Metastatic Lung Carcinoma in the Adrenal Gland (tissue), 1 donor: ENCODE data around the gene HTR5A.

DNA sequence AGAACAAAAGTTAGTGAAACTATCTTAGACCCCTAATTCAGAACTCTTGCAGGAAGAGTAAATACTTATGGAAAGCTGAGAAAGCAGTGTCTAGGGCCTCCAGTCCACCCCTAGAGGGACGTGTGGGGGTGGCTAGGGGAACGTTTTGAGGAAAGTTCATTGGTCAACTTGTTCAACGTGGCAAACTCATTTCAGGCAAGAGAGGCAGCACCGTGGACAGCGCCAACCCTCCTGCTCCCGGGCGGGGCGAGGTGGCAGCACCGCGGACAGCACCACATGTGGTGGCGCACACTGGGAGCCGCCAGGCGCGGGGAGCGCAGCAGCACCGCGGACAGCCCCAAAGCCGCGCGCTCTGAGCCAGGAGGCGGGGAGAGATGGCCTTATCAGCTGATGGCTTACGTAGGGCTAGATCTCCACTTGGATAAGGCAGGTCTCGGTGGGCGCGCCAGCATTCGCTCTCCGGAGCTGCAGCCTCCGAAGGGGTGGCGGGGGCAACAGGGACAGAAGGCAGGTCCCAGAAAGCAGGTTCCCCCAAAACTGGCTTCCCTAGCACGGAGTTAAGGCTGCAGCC, at the start of gene HTR5A:
HTR5A (plus strand) TSS at position 448 of the 571 bp plus-strand sequence.
- PRO-cap: no peak

- PRO-cap: unidirectional peak, minus-strand start at chr7:155206381
Observed at GRCh38 chr7:155206147-155207286, 91.2 kb upstream of the INSIG1 start.

- PRO-cap: no peak
Observed at GRCh38 chr7:155295578-155296021, 2.1 kb upstream of the INSIG1 start.

- PRO-cap: no peak
Observed at GRCh38 chr7:155304416-155304837, 6.7 kb downstream of the INSIG1 start.

GRCh38 chr7:155344720-155345409, 47.2 kb downstream of the INSIG1 start:
- PRO-cap: no peak

DNA sequence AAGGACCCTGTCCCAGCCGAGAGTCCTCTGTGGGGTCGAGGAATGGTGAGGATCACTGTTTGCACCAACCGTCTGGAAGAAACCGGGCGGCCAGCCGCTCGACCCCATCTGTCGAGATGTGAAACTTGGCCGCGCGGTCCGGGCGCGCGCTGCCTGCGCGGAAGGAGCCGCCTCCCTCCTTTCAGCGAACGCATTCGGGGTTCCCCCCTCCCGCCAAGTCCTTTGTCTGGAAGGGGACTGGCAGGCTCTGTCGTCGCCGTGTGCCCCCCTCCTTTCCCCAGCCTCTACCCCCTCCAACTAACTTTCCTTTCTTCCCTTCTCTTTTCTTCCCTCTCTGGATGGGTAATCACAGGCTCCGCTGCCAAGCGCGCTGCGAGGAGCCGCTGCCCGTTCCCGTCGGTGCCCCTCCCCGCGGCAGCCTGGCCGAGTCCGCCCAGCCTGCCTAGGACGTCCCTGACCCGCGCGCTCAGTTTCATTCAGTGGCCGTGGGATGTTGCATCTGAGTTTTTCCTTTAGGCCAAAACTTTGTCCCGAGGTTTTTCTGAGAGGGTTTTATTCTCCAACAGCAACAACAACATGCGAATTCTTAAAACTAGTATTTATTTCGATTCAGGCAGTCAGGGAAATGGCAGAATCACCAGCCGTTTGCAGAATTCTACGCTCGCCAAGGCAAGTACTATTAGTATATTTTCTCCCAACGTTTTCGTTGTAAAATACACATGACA, 10.5 kb downstream of the EN2 start:
- PRO-cap: no peak

GRCh38 chr7:155509217-155509796, 37.1 kb downstream of the CNPY1 start:
- PRO-cap: no peak

- PRO-cap: no peak
Observed at GRCh38 chr7:155649614-155650344, 5.3 kb downstream of the RBM33 start.

- PRO-cap: no peak
Observed at GRCh38 chr7:155730077-155730771, 82.0 kb downstream of the SHH start.

- PRO-cap: no peak
Observed at GRCh38 chr7:155768259-155768589, 44.0 kb downstream of the SHH start.

DNA sequence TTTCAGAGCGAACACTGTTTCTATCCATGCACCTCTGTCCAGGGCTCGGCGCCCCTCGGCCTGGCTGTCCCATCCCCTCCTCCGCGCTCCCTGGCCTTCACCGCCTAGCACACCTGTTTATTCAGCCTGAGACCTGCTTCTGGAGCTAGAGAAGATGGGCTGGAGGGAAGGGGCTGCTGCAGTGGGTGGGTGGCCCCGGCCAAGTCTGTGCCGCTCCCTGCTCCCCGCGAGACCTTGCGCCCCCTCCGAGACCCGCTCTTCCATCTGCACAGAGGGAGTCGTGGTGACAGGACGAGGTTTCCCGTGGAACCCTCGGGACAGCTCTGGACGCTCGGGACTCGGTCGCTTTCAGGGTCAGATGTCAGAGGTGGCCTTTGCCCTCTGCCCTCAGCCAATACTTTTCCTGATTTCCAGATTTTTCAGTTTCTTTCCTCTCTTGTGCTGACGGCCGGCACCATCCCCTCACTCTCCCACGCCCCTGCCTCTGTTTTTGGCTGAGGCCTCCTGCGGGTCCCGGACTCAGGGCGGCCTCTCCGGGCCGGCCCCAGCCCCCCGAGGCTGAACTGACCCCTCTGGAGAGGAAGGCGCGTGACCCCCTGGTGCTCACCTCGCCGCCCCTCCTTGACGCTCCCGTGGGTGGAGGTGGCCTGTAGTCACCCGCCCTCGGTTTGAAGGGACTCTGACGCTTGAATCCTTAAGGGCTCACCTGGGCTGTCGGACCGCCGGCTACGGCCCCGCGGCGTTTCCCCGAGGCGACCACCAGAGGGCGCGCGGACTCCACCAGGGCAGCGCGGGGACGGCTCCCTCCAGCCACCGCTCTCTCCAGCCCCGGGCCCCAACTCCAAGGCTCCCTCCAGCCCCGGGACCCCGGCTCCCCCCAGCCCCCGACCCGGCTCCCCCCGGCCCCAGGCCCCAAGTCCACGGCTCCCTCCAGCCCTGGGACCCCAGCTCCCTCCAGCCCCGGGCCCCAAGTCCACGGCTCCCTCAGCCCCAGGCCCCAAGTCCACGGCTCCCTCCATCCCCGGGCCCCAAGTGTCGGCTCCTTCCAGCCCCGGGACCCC, 15.6 kb downstream of the SHH start:
- PRO-cap: no peak

DNA sequence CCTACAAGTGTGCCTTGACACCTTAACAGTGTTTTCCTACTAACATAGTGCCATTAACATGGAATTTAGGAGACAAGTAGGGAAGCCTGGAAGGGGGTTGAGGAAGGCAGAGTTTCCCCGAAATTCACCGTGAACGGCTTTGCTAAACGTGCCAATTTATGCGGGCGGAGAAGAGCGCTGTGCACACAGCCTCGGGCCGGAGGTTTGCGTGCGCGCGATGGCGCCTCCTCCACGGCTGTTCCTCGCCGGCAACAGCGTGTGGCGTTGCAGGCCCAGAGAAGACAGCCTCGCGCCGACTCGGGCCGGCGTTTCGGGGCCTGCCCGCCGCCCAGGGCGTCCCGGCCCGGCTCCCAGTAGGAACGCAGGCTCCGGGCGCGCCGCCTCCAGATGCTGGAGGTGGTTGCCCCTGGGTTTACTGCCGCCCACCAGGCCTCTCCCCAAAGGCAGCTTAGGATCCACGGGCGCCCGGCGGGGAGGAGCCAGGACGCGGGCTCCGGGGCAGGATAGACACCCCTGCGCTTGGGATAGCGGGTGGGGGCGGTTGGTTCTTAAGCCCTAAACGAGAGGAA, 6.8 kb downstream of the SHH start:
- PRO-cap: no peak

GRCh38 chr7:155809355-155809596, 3.0 kb downstream of the SHH start:
- PRO-cap: bidirectional peak, plus-strand start at chr7:155809486, minus-strand start at chr7:155809421

DNA sequence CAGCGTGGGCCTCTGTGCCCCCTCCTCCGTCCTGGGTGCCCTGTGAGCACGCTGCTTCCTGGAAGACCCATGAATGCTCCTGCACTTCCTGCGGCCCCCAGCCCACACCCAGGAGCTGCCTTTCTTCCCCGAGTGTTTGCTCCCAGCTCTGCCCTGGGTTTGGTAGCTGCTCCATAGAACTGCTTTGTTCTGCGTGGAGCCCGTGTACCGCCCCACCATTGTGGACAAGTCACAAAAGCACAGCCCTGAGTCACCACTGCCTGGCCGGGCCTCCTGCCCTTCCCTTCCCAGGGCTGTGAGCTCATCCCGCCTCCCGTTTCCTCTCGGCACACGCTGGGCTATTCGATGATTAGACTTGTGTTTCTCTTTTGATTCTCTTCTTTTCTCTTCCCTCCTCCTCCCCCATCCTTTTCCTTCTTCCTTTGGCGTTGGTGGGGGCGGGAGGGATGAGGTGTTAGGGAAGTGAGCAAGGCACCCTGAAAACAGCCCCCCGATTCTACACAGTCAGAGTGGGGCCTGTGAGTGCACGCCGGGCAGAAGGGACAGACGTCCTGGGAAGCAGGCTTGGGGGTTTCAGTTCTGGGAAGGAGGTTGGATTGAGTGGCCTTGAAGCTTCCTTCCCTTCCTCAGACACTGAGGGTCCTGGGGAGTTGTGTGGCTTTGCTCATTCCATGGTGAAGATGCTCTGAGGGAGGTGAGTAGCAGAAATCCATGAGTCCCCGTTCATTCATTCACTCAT, 73.4 kb upstream of the SHH start:
- PRO-cap: no peak

DNA sequence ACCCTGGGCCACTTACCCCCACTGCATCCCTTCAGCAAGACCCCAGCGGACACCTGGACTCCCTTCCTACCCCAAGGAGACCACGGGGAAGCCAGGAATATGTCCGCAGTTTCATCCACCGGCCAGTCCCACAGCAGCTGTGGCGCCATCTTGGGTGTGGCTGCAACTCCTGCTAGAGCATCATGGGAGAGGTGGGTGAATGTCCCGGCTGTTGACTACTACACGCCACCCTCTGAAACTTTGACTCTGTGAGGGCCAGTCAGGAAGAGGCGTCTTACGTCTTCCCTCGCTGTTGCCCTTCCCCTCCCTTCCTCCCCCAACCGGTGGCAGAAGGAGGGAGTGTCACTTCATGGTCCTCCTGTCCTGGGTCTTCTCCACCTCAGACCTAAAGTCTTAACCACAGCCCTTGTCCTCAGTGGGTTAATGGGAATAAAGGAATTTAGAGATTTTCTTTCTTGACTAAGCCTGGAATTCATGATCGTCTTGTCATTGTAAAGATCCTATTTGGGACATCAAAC, 238.2 kb upstream of the RNF32 start:
- PRO-cap: no peak

GRCh38 chr7:156895153-156895857, 2.3 kb upstream of the LMBR1 start:
- PRO-cap: no peak

DNA sequence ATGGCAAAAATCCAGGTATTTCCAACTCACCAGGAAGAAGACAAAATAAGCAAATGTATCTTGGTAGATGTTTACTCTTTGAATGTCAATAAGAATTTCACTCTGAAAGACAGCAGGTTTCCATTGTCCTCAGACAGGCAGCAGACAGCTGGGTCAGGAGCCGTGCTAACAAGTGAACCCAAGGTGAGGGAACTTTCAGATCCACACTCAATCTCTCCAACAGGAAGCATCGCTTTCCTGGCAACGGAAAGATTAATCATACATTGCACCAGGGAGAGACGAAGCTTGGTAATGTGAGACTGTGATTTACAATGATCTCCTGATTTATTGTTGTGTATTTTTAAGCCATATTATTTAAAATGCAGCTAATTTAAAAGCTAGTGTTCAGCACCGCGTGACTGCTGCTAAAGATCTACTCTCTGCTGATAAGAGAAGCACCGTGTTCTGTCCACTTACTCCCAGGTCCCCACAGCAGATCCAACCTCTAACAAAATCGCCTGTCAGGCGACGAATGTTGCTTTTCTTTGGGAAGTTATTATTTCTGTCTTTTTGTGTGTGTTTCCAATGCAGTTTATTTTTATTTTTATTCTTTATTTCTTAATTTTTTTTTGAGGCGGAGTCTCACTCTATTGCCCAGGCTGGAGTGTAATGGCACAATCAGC, 17.4 kb upstream of the NOM1 start:
- PRO-cap: no peak

DNA sequence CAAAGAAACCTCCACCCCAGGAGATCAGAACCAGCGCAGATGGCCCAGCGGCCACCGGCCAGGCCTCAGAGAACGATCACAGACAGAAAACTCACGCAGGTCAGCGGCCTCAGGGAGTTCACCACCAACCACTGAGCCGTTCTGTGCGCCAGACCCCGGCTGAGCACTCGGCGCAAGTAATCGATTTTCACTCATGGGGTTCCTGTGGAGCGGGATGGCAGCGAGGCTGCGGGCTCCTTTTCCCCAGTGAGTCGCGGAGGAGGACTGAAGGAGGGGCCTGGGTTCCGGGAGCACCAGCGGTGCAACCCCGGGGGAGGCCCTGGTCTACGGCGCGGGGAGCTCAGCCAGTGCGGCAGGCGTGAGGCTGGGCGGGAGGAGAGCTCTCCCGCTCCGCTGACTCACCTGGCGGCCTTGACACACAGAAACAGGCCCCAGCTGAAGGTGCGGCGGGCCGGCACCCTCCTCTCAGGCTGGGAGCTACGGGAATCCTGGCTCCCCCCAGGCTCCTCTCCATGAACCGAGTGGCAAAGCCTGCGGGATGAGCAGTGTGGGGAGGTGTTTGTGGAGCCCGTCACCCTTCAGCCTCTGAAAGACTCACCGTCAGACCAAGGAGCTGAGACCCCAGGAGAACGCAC, 6.9 kb upstream of the NOM1 start:
- PRO-cap: no peak

- PRO-cap: bidirectional peak, plus-strand start at chr7:156949004, minus-strand start at chr7:156949003
Observed at GRCh38 chr7:156948641-156949289, 747 bp upstream of the NOM1 start.

- PRO-cap: bidirectional peak, plus-strand start at chr7:157009430, minus-strand start at chr7:157009361
Observed at GRCh38 chr7:157008862-157009711, 1.4 kb downstream of the MNX1 start.